Right atrium auricular region (tissue), 2 donors: ENCODE data around the gene DEAF1.

DNA sequence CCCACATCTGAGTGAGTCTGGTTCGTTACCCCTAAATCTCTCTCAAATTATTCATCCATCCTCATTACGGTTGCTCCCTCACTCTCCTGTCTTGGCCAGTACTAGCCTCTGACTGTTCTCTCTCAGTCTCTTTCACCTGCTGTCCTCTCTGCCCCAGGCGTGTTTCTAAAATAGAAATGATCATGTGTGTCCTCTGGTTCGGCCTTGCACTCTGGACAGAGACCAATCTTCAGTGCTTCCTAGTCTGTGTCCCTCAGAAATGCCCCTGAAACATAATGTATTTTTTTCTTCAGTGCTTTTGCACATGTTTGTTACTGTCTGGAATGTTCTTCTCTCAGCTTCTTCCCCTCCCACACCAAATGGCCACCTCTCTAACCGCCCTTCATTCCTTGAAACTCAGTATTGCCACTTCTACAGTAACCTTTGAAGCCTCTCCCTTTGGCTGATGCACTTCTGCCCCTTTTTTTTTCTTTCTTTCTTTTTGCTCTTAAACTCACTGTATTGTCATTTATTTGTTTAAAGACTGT, 5.0 kb downstream of the PSMD13 start:
- PRO-cap, result unidirectional peak, minus-strand start at position 114 of the sequence
- RAMPAGE, long total RNA, 2 experiments, result no peak in any of the 2 experiments

DNA sequence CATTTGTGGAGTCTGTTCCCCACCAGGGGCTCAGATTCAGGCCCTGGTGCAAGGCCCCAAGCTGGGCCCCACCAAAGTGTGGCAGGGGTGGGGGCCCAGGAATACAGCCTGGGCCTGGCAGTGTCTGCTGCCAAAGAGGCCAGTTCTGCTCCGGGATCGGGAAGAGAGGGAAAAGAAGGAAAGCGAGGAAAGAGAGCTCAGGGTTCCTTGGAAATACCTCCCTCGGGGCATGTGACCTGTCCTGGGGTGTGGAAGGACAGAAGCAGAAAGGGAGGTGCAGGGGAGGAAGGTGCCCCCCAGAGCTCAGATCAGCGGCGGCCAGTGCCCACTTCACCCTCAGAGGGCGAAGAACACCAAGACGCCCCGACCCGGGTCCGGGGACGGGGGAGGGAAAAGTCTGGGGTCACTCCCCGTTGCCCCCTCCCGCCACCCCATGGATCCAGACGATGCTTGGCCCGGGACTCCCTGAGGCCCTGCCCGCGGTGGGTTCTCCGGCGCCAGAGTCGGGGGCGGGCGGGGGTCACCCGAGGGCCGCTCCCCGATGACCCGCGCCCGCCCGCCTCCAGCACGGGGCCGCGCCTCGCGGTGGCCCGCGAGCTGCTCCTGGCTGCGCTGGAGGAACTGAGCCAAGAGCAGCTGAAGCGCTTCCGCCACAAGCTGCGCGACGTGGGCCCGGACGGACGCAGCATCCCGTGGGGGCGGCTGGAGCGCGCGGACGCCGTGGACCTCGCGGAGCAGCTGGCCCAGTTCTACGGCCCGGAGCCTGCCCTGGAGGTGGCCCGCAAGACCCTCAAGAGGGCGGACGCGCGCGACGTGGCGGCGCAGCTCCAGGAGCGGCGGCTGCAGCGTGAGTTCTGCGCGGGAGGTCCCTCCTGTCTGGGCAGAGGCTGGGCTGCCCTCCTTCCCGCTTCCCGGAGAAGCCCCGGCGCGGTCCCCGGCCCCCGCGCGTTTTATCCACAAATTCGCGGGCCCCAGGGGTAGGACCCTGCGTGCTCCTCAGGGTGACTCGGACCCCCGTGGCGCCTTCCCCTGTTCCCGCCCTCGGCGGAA, 879 bp downstream of the NLRP6 start:
- PRO-cap, result unidirectional peak, plus-strand start at position 653 of the sequence
- RAMPAGE, long total RNA, 2 experiments, result no peak in any of the 2 experiments

DNA sequence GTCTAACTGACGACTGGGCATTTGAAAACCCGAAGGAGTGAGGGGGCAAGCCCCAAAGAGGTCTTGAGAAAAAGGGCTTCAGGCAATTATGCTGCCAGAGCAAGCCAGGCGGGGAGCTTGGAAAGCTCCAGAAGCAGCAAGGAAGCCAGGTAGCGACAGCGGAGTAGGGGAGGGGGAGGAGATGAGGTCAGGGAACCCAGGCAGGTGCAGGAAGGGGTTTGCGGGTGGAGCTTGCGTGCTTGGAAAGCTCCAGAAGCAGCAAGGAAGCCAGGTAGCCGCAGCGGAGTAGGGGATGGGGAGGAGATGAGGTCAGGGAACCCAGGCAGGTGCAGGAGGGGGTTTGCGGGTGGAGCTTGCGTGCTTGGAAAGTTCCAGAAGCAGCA, 1.7 kb upstream of the PGGHG start:
- PRO-cap, result no peak
- RAMPAGE, long total RNA, 2 experiments, result no peak in any of the 2 experiments

DNA sequence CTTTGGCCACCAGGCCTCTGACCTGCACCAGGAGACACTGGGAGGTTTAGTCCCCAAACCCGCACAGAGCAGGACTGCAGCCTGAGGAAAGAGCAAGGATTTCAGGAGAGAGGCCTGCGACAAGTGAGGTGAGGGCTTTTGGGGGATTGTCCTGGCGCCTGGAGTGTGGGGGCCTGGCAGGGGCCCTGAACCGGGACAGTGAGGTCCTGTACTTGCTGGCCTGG, 364 bp upstream of the IFITM1 start:
- PRO-cap, result no peak
- RAMPAGE, long total RNA, 2 experiments, result no peak in any of the 2 experiments

- PRO-cap, result bidirectional peak, plus-strand start at chr11:316542, minus-strand start at chr11:316417
- RAMPAGE, long total RNA, 2 experiments, result no peak in any of the 2 experiments
Measured at GRCh38 chr11:315787-316901, 2.3 kb downstream of the IFITM1 start.

DNA sequence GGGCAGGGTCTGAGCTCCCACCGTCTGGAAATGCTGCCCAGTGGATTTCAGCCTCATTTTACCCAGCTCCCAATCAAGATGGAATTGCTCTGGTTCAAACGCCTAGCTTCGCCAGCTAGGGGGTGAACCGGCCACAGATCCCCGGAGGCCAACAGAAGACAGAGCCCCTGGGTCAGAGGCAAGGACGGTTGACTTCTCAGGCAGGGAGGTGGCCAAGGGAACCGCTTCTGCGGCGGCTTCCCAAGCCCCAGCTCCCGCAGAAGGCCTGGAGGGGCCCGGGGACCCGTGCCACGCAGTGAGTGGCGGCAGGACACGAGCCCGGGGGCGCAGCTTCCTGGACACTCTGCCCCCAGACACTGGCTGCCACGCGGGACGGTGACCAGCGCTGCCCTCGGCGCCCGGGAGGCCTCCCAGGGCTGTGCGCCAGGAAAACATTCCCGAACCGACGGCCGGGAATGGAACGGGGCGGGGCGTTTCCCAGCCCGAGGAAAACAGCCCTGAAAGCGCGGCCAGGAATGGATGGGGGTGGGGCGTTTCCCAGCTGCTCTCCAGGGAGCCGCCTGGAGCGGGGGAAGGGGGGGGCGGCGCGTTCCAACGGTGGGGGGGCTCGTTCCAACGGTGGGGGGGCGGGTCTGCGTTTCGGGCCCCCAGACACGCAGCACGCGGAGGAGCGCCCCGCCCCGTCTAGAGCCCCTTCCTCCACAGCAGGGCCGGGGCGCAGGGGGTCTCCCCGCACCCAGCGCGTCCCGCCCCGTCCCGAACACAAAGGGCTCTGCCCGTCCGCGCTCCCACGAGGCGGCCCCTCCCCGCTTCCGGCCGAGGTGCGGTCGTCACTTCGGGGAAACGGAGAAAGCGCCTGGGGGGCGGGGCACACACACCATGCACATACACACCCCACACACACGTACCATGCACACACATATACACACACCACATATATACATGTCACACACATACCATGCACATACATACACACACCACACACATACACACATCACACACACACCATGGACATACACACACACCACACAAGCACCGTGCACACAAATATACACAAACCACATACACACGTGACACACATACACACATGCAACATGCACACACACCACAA, 13.4 kb upstream of the B4GALNT4 start:
- PRO-cap, result bidirectional peak, plus-strand start at position 615 of the sequence, minus-strand start at position 358 of the sequence; unidirectional peak, minus-strand start at position 764 of the sequence
- RAMPAGE, long total RNA, 2 experiments, result no peak in any of the 2 experiments

DNA sequence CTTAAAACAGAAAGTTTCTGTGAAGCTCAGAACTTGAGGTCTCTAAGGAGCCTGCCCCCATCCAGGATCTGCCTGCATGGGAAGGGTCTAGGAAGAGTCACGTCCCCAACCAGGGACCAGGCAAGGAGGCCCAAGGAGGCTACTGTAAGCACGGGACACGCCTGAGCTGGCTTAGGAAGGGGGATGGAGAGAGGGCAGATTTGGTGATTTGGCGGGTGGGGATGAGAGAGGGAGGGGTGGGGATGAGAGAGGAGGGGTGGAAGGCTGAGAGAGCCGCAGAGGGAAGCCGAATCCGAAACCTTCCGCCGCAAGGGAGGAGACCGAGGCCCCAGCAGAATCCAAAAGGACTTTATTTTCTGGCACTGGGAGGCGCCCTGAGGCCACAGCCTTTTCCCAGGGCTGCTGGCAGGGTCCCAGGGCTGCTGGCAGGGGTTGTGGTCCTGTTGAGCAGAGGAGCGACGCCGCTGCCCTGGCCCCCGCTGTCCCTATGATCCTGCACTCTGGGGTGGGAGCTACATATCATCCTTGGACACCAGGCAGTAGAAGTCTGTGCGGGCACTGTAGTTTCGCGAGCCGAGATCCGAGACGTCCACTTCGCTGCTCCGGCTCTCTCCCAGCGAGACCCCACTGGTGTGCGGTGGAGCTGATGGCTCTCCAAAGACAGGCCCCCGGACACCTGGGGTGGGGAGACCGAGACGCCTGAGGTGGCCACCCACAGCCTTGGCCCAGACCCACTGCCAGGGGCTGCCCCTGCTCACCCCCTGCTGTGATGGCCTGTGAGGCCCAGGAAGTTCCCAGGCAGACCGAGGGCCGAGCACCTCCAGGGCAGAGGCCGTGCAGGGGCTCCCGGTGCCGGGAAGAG, 9.2 kb downstream of the SIGIRR start:
- PRO-cap, result no peak
- RAMPAGE, long total RNA, 2 experiments, result no peak in any of the 2 experiments

DNA sequence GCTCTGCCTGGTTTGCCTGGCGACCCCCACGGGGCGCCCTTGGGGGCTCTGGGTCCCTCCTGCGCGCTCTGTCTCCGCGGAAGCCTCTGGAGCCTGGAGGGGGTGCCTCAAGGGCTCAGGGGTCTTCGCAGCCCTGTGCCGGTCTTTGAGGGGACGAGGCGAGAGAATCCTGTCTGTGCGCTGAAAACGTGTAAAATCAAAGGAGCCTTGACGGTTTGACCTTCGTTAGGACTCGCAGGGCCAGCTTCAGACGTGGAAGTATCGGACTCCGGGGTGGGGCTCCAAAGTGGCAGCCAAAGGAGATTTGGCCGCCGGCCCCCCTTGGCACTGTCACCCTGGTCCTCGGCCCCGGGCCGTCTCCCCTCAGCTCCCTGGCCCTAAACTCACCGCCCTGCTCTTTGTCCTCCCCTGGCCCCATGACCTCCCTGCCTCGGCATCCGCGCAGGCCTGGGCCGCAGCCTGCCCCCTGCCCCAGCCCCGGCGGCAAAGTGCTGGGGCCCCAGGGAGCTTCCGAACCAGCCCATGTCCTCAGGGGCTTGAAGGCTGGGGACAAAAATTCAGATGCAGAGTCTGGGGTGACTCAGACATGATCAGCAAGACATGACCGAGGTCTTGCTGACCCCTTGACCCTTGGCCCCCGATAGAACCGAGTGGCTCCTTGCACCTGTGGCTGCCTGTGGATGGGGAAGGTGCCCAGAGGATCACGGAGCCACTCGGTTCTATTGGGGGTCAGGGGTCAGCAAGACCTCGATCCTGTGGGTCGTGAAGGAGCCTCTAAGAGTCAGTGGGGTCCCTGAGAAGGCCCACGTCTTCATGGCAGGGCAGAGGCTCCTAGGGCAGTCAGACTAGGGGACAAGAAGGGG, 6.9 kb upstream of the PHRF1 start:
- PRO-cap, result unidirectional peak, minus-strand start at position 260 of the sequence
- RAMPAGE, long total RNA, 2 experiments, result no peak in any of the 2 experiments

DNA sequence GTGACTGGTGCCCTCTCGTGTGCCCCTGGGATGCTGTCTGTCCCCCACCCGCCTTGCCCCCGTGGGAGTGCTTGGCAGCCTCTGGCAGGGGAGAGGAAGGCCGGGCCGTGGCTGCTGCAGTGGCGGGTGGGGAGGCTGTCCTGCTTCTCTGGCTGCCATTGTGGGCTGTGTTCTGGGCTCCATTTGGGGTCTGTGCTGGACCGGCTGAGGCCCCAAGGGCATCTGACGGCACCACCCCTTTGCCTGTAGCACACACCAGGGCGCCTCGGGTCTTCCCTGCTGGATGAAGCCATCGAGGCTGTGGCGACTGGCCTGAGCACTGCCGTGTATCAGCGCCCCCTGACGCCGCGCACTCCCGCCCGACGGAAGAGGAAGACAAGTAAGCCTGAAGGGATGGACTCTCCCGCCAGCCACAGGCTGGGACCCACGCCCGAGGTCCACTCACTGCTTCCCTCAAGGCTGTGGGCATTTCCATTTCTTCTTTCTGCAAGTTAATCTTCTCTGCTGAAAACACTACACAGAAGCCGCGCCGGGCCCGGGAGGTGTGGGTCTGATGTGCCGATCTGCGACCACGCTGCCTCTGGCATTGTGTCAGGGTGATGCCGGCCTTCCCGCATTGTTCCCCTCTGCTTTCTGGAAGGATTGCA, 17.5 kb downstream of the IRF7 start:
- PRO-cap, result no peak
- RAMPAGE, long total RNA, 2 experiments, result no peak in any of the 2 experiments

DNA sequence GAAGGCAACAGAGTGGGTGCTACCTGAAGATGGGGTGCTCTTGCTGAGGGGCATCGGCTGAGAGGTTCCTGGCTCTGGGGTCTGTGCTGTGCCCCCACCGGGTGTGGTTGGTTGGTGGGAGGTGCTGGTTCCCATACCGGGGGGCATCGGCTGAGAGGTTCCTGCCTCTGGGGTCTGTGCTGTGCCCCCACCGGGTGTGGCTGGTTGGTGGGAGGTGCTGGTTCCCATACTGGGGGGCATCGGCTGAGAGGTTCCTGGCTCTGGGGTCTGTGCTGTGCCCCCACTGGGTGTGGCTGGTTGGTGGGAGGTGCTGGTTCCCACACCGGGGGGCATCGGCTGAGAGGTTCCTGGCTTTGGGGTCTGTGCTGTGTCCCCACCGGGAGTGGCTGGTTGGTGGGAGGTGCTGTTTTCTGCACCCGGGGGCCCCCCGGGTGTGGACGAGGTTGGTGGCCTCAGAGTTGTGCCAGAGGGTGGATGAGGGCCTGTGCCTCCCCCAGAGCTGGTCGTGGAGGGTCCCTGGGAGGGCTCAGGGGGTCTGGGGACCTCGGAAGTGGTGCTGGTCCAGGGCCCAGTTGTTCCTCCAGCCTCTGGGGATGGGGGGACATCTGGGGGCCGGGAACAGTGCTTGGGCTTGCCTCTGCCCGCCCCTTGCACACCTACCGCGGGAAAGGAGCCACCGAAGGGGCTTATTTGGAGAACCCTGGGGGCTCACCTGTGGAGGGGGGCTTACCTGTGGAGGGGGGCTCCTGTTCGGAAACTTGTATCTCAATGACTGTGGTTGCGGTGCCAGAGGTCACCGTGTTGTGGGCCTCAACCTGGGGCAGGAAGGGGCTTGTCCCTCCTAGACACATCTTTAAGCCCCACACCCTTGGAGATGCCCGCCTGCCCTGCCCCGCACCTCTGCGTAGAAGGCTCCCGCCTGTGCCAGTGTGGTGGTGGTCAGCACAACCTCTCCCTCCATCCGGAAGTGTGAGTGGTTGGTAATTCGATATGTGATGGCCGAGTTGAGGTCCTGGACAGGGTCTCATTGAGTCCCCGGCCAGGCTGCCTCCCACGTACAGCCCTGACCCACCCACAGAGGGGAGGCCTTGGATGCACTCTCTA, 3.2 kb upstream of the IRF7 start:
- PRO-cap, result no peak
- RAMPAGE, long total RNA, 2 experiments, result no peak in any of the 2 experiments

DNA sequence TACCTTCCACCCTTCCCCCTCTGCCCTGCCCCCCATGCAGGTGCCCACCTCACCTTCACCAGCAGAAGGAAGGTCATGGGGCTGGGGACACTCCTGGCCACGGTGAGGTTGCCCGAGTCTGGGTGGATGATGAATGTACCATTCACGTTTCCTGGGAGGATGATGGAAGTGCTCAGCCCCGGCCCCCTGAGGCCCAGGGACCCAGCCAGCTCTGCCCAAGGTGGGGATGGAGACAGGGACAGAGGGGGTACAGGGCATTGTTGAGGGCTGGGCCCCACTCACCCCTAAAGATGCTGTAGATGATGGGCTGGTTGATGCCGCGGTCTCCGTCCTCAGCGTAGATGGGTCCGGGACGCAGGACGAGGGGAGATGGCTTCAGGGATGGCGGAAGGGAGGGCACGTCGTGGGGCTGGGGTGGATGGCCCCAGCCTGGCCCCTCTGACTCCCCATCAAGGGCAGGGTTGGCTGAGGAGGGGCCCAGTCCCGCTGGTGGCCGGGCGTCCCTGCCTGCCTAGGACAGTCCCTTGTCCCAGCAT, 4.3 kb upstream of the IRF7 start:
- PRO-cap, result no peak
- RAMPAGE, long total RNA, 2 experiments, result no peak in any of the 2 experiments

- PRO-cap, result no peak
- RAMPAGE, long total RNA, 2 experiments, result no peak in any of the 2 experiments
Measured at GRCh38 chr11:638231-638939, 1.3 kb downstream of the DRD4 start.

DNA sequence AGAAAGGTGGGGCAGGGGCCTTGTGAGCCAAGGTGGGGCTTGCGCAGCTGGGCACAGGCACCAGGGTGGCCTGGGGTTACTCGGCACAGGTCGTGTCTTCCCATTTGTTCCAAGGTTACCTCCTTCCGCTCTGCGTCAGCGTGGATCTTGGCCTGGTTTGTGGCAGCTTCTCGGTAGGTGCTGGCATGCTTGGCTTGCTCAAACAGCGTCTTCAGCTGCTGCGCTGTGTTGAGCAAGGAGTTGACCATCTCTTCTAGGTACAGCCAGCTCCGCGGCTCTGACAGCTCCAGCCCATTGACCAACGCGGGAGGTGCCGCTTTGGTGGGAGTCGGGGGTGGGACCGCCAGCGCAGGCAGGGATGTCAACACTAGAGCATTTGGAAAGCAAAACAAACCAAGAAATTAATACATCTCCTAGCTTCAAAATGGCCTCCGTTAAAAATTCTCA, 20.6 kb downstream of the DEAF1 start:
- PRO-cap, result no peak
- RAMPAGE, long total RNA, 2 experiments, result no peak in any of the 2 experiments

DNA sequence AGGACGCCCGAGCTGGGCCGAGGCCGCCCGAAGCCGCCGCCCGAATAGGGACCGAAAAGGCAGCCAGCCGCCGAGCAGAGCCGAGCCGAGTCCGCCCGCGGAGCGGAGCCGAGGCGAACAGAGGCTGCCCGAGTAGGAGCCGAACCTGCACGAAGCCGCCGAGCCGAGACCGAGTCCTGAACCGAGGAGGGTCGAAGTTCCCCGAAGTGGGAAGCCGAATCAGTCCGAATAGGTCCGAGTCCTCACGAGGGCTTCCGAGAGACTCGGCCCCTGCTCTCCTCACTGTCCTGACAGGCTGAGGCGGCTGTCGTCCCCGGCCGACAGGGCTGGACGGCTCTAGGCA, at the start of gene DEAF1:
Gene DEAF1, minus strand, starts transcription at position 93 of the 343 bp plus-strand sequence.
- PRO-cap, result bidirectional peak, plus-strand start at position 261 of the sequence, minus-strand start outside the sequence
- RAMPAGE, long total RNA, 2 experiments, result no peak in any of the 2 experiments

DNA sequence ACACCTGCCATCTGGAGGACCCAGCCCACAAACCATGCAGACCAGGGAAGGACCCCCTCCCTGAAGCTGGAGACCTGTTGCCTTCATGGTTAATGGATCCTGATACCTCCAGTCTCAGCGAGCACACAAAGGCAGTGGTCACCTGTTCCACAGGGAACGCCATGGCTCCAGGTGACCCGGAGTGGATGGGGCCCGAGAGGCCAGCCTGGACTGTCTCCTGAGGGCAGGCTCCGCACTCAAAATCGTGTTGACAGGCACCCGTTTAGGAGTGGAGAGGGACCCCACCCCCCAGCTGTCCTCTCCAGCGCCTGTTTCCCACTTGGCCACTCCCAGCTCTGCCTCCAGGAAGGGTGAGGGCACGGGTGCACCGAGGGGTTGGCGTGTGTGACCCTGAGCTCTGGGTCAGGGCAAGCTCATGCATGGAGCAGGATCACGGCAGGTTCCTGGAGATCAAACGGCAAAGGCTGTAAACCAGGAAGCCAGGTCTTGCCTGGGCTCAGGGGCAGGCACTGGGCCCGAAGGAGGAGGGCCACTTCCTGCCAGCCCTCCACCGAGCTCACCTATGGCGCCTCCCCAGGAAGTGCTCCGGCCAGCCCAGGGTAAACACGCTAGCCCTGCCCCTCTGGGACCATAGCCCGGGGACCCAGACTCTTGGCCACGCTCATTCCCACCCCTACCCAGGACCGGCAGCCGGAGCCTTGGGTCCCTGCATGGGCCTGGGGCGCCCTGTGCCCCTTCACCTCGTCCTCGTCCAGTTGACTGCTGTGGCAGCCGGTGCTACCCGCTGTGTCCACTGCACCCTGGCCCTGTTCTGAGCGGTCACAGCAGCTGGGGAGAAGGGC, 1.3 kb upstream of the EPS8L2 start:
- PRO-cap, result no peak
- RAMPAGE, long total RNA, 2 experiments, result no peak in any of the 2 experiments

DNA sequence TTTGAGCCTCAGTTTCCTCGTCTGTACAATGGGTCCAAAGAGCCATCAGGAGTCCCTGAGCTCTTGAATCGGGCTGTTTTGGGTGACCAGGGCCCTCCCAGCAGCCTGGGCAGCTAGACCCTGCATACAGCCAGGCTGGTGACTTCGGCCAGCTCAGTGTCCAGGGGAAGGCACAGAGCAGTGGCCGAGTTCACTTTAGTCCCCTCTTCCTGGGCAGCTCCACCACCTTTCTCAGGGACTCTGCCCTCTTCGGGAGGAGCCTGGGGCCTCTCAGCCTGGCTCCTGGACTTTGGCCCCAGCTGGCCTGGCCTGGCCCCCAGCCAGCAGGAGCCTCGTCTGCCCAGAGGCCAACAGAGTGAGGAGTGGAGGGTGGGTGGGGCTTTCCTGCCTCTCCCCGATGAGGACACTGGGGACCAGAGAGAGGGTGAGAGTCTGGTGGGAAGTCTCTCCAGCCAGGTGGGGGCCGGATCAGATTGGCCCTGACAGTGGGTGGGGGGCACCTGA, 6.7 kb downstream of the EPS8L2 start:
- PRO-cap, result no peak
- RAMPAGE, long total RNA, 2 experiments, result no peak in any of the 2 experiments

- PRO-cap, result no peak
- RAMPAGE, long total RNA, 2 experiments, result no peak in any of the 2 experiments
Measured at GRCh38 chr11:725435-726206, 19.6 kb downstream of the EPS8L2 start.

- PRO-cap, result no peak
- RAMPAGE, long total RNA, 2 experiments, result no peak in any of the 2 experiments
Measured at GRCh38 chr11:726207-726890, 20.3 kb downstream of the EPS8L2 start.

GRCh38 chr11:810600-811436, 1.1 kb downstream of the RPLP2 start:
- PRO-cap, result no peak
- RAMPAGE, long total RNA, 2 experiments, result no peak in any of the 2 experiments

DNA sequence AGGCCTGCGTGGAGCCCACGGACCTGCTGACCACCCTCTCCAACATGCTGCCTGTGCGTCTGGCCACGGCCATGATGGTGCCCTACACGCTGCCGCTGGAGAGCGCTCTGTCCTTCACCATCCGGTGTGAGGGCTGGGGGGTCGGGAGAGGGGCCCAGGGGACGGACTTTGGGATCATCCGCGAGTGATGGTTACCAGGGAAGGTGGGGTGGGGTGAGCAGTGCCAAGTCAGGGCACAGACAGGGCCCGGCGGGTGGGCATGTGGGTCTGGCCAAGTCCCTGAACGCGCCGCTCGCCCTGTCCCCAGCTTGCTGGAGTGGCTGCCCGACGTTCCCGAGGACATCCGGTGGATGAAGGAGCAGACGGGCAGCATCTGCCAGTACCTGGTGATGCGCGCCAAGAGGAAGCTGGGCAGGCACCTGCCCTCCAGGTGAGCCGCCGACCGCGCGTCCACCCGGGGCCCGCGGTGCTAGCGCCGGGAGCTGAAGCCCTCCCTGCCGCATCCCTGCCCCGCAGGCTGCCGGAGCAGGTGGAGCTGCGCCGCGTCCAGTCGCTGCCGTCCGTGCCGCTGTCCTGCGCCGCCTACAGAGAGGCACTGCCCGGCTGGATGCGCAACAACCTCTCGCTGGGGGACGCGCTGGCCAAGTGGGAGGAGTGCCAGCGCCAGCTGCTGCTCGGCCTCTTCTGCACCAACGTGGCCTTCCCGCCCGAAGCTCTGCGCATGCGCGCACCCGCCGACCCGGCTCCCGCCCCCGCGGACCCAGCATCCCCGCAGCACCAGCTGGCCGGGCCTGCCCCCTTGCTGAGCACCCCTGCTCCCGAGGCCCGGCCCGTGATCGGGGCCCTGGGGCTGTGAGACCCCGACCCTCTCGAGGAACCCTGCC, 3.5 kb upstream of the CRACR2B start:
- PRO-cap, result no peak
- RAMPAGE, long total RNA, 2 experiments, result no peak in any of the 2 experiments